ENCODE results near the gene SZRD1.

DNA sequence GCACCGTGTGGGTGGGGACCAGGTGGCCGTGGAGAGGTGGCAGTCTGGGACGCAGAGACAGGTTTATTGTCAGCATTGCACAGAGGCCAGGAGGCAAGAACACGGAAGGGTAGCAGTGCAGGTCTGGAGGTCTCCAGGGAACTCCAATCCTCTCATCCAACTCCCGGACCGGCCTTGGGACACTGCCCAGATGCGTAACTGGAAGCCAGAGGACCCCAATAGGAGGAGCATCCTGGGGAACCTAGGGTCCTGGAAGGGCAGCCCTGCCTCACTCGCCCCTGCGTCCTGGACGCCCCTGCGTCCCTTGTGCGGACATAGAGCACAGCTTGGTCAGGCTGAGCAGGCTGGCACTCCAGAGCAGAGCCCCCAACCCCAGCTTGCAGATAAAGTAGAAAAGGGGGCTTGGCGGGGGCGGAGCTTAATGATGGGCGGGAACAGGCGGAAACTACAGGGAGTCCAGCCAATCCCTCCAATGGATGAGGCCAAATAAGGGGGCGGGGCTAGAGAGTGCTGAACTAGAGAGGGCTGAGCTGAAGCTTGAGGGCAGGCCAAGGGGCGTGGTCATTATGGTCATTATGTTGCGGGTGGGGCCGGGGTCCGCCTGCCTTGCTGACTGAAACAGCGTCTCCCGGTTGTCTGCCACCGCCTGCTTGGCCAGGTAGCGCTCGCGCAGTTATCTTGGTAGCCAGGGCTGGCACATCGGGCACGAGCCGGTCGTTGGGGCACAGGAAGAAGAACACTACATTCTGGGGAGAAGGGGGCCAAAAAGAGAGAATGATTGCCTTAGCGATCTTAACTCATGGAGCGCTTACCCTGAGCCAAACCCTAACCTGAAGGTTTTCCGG is 3.6 kb upstream of the ARHGEF19 start:
- PRO-cap = unidirectional peak, plus-strand start at position 593 of the sequence
- RAMPAGE, long total RNA, 2 experiments = no peak in any of the 2 experiments

- PRO-cap = unidirectional peak, plus-strand start at chr1:16367243
- RAMPAGE, long total RNA, 2 experiments = start-site peak on the plus strand in 2 of 2 experiments, at chr1:16367225-16367241 at its widest, 186 to 190 reads per replicate
Measured at GRCh38 chr1:16366667-16367326, at the start of gene SZRD1. SZRD1 (plus strand) TSS chr1:16367242.

DNA sequence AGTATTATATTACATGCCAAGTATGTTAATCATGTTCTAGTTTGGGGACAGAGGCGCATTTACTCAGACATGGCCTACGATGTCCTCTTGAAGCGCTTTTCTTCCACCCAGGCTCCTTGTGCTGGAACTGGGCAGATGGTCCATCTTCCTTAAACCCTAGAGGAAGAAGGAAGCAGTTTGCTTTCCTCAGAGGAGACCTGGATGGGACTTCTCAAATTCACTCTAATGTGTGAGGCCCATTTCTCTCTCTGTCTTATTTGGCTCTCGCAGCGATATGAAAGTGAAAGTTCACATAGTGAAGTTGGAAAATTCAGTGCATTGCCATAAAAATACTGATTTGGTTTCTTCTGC is 20.1 kb downstream of the SZRD1 start:
- PRO-cap = no peak
- RAMPAGE, long total RNA, 2 experiments = no peak in any of the 2 experiments

- PRO-cap = no peak
- RAMPAGE, long total RNA, 2 experiments = no peak in any of the 2 experiments
Measured at GRCh38 chr1:16420515-16421117, 16.6 kb downstream of the SPATA21 start.

DNA sequence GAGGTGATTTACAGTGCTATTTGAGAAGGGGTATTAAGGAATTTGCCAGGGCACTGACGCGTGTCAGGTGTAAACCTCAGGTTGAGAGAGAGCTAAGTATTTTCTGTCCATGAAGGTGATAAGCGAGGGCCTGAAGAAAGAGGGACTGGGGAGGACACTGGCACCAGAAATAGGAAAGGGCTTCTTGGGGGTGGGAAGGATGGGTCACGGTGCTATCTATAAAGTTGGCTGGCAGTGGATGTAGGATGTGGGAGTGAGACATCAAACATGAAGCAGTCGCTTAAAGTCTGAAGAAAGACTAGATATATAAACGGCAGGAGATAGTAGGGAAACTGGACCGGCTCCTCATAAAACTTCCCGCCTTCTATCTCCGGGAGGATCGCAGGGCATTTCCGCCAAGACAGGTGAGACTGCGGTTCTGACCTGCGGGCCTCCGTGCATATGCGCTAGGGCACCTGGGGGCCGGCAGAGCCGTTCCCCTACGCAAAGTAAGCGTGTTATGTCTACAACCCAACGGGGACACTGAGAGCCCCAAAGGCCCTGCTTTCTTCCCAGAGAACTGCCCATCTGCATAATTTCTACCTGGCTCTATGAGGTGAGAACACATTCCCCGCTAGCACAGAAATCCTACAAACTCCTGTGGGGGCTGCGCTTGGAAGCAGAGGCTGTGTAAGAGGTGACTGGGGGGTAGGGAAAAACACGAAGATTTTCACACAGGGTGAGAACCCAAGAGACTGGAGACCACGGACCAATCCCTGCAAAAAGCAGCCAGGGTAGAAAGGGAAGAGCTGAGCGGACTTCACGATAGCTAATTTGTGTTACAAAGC is 72.8 kb downstream of the NECAP2 start:
- PRO-cap = no peak
- RAMPAGE, long total RNA, 2 experiments = no peak in any of the 2 experiments

- PRO-cap = no peak
- RAMPAGE, long total RNA, 2 experiments = no peak in any of the 2 experiments
Measured at GRCh38 chr1:16520331-16520972, 79.9 kb downstream of the NECAP2 start.

- PRO-cap = no peak
- RAMPAGE, long total RNA, 2 experiments = no peak in any of the 2 experiments
Measured at GRCh38 chr1:16540721-16540919, 100.1 kb downstream of the NECAP2 start.

DNA sequence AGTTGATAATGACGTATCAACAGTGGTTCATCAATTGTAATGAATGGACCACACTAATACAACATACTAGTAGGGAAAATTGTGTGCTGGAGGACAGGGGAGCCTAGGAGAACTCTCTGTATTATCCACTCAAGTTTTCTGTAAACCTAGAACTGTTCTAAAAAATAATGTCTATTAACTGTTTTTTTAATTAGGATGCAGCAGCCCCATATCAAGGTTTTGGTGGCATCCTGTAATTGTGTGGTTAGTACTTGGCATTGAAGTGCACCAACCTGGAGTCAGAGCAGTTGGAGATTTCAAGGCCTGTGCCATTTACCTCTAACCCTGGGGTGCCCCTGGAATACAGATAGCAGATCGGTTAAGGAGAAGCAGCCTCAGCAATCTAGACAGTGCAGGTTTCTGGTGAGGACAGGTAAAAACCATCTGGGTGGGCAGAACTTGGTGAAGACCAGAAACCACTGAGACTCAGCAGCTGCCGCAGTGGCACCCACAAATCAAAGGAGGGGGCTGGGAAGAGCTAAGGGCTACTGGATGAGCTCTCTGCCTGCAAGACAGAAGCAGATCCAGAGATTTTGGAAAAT is 166.0 kb downstream of the NECAP2 start:
- PRO-cap = no peak
- RAMPAGE, long total RNA, 2 experiments = no peak in any of the 2 experiments

GRCh38 chr1:16612288-16612885 is 171.9 kb downstream of the NECAP2 start:
- PRO-cap = unidirectional peak, plus-strand start at chr1:16612647; unidirectional peak, plus-strand start at chr1:16612686; unidirectional peak, plus-strand start at chr1:16612716
- RAMPAGE, long total RNA, 2 experiments = no peak in any of the 2 experiments

GRCh38 chr1:16613820-16614291 is 173.3 kb downstream of the NECAP2 start:
- PRO-cap = no peak
- RAMPAGE, long total RNA, 2 experiments = no peak in any of the 2 experiments

GRCh38 chr1:16618698-16619499 is 178.4 kb downstream of the NECAP2 start:
- PRO-cap = no peak
- RAMPAGE, long total RNA, 2 experiments = no peak in any of the 2 experiments

DNA sequence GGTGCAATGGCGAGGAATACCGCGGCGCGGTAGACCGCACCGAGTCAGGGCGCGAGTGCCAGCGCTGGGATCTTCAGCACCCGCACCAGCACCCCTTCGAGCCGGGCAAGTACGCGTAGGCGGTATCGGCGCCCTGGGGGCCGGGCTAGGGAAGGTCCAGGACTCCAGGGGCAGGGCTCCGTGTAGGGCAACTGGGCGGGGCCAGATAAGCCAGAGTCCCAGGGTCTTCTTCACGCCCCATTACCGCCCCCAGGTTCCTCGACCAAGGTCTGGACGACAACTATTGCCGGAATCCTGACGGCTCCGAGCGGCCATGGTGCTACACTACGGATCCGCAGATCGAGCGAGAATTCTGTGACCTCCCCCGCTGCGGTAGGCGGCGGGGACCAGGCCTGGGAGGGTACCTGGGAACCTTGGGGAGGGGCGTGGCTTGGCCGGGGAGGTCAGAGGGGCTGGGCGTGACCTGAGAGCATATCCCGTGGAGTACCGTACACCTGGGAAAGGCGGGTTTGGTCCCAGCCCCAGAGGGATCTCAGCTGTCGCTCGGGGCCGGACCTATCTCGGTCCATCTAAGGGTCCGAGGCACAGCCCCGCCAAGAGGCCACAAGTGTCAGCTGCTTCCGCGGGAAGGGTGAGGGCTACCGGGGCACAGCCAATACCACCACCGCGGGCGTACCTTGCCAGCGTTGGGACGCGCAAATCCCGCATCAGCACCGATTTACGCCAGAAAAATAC is 206.9 kb downstream of the NECAP2 start:
- PRO-cap = no peak
- RAMPAGE, long total RNA, 2 experiments = start-site peak on the plus strand in 1 of 2 experiments, centred at position 214 of the sequence, 9 reads per replicate

GRCh38 chr1:16707067-16707753 is 214.5 kb upstream of the CROCC start:
- PRO-cap = no peak
- RAMPAGE, long total RNA, 2 experiments = no peak in any of the 2 experiments

DNA sequence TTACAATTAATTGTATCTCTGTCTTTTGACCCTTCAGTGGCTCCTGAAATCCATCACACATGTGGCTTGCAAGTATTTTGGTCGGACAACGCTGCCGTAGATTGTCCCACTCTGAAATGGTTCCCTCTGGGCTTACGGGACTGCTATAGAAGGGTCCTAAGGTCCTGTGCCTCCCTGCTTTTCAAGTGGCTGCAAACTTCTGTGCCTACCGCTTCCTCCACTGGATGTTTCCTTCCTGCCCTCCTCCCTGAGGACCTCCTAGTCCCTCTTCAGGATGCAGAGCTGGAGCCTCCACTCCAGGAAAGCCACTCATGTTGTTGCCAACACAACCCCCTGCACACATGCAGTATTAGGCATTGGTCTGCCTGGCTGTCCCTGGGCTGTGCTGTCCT is 155.1 kb upstream of the CROCC start:
- PRO-cap = no peak
- RAMPAGE, long total RNA, 2 experiments = no peak in any of the 2 experiments

- PRO-cap = no peak
- RAMPAGE, long total RNA, 2 experiments = no peak in any of the 2 experiments
Measured at GRCh38 chr1:16870054-16870308, 51.8 kb upstream of the CROCC start.

DNA sequence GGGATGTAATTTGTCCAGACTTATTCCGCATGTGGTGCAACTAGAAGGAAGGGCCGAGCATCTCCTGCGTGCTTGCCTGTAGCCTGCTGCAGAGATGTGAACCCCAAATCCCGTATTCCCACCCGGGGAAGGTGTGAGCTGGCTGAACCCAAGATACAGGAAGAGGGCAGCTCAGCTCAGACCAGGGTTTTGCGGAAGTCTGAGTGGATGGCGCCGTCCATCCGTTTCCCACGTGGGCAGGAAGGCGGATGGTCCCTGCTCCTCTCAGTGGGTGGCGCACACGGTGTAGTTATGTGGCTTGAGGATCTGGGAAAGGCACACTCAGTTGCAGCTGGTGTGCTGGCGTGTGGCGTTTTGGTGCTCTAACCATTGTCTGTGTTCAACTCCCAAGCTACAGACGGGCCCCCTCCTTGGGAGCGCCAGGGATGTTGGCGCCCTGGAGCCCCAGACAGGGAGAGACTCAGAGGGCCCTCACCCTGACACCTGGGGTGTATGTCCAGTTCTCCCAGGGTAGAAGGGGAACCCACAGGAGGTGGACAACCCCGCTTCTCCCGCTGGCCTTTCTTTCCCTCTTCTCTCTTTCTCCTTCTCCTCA is 1.3 kb downstream of the CROCC start:
- PRO-cap = no peak
- RAMPAGE, long total RNA, 2 experiments = no peak in any of the 2 experiments

GRCh38 chr1:16949033-16949511 is 27.3 kb downstream of the CROCC start:
- PRO-cap = no peak
- RAMPAGE, long total RNA, 2 experiments = no peak in any of the 2 experiments

- PRO-cap = no peak
- RAMPAGE, long total RNA, 2 experiments = no peak in any of the 2 experiments
Measured at GRCh38 chr1:17075482-17075777, 21.6 kb upstream of the SDHB start.

GRCh38 chr1:17117452-17118737 is 1.4 kb downstream of the PADI2 start:
- PRO-cap = no peak
- RAMPAGE, long total RNA, 2 experiments = no peak in any of the 2 experiments

DNA sequence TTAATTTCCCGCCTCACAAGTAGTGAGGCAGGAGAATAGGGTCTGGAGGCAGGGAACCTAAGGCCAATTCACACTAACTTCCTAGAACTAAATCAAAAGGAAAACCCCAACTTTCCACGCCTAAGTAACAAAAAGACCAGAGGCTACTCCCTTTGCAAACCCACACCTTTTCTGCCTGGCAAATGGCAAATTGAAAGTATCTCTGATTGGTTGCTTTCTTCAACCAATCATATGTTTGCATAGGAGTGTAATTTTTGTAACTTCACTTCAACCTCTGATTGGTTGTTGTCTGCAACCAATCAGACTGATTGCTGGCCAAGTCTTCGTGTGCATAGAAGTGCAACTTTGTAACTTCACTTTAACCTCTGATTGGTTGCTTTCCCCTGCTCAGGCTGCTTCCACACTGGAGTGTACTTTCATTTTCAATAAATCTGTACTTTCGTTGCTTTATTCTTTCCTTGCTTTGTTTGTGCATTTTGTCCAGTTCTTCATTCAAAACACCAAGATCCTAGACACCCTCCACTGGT is 36.9 kb upstream of the PADI2 start:
- PRO-cap = no peak
- RAMPAGE, long total RNA, 2 experiments = no peak in any of the 2 experiments